Left colon (tissue), 1 donor: ENCODE measurements around a stretch of chr7.

- PRO-cap, result bidirectional peak, plus-strand start at chr7:131110038, minus-strand start at chr7:131109967
Measured at GRCh38 chr7:131109535-131110285, 218.0 kb upstream of the MKLN1 start.

DNA sequence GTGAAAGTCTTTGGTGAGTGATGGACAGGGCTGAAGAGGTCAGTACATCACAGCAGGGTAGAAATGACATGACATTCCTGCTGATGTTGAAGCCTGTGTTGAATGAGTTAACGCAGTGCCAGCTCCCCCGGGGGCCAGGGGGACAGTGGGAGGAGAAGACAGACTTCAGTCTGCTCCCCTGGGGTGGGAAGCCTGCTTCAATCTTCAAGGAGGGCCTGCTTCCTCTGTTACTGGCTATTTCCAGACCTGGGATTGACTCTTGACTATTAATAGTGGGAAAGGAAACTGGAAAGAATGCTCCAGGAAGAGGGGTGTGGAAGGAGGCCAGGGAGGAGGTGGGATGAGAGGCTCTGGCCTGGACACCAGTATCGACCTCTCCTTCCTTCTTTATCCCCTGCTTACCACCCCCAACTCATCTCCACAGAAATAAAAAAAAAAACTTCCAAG is 27.2 kb downstream of the PODXL start:
- PRO-cap, result no peak

DNA sequence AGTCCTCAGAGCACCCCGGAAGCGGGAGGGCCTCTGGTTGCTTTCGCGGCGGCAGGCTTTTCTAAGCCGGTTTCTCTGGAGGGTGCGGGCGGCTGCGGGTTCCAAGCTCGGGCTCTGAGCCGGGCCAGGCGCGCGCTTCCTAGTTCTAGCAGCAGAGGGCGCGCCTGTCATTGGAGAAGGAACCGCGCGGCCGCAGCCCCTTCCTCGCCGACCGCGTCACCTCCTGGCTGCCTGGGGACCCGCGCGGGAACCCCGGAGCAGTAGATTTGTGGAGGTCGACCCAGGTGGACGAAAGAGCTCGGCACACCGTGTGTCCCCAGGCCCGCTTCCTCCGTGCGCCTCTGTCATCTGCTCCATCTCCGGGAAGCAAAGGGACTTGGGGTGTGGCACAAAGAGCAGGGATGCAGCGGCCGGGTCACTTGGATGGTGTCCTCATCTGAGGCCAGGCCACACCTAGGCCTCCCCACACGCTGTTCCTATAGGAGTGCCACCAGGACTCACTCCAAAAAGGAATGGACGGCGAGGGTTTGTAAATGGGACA is 389.0 kb upstream of the PODXL start:
- PRO-cap, result no peak

- PRO-cap, result unidirectional peak, plus-strand start at chr7:132376575; unidirectional peak, plus-strand start at chr7:132376631
Measured at GRCh38 chr7:132376368-132376892, 199.8 kb downstream of the PLXNA4 start.

GRCh38 chr7:132402491-132403413 is 173.5 kb downstream of the PLXNA4 start:
- PRO-cap, result no peak

- PRO-cap, result no peak
Measured at GRCh38 chr7:132410255-132410733, 166.0 kb downstream of the PLXNA4 start.

GRCh38 chr7:132486171-132486695 is 90.0 kb downstream of the PLXNA4 start:
- PRO-cap, result no peak

DNA sequence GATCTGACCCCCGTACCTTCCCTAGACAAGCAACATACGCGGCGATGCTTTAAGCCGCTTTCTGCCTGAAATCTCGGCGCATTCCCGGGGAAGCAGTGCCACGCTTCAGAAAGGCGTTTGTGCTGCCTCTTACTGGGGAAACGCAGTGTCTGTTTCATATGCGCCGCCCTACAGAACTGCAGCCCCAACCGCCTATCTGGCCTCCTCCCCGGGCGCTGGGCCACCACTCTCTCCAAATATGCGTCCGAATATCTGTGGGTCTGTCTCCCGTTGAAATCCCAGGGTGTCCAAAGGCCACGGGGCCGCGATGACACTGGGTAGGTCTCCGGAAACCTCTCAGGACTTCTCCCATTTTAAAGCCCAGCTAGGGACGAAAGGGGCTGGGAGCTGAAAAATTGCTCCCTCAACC is 587 bp downstream of the PLXNA4 start:
- PRO-cap, result no peak

GRCh38 chr7:132734069-132734325 is 157.7 kb upstream of the PLXNA4 start:
- PRO-cap, result no peak

GRCh38 chr7:133501844-133502213 is 249.0 kb downstream of the EXOC4 start:
- PRO-cap, result no peak

DNA sequence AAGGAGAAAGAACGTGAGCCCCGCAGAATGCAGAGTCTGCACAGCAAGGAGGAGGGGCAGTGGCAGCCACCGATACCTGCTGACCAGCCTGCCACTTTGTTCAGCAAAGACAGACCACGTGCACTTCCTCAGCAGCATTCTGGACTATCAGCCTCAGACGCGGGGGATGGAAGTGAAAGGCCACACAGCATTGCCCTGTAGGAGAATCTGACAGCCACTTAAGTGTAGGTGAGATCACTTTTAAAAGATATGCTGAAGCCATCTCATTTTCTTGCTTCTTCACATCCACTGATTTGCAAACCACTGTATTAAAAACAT is 7.2 kb downstream of the AKR1B1 start:
- PRO-cap, result unidirectional peak, plus-strand start at position 156 of the sequence

- PRO-cap, result no peak
Measured at GRCh38 chr7:134693107-134693709, 46.6 kb downstream of the BPGM start.

DNA sequence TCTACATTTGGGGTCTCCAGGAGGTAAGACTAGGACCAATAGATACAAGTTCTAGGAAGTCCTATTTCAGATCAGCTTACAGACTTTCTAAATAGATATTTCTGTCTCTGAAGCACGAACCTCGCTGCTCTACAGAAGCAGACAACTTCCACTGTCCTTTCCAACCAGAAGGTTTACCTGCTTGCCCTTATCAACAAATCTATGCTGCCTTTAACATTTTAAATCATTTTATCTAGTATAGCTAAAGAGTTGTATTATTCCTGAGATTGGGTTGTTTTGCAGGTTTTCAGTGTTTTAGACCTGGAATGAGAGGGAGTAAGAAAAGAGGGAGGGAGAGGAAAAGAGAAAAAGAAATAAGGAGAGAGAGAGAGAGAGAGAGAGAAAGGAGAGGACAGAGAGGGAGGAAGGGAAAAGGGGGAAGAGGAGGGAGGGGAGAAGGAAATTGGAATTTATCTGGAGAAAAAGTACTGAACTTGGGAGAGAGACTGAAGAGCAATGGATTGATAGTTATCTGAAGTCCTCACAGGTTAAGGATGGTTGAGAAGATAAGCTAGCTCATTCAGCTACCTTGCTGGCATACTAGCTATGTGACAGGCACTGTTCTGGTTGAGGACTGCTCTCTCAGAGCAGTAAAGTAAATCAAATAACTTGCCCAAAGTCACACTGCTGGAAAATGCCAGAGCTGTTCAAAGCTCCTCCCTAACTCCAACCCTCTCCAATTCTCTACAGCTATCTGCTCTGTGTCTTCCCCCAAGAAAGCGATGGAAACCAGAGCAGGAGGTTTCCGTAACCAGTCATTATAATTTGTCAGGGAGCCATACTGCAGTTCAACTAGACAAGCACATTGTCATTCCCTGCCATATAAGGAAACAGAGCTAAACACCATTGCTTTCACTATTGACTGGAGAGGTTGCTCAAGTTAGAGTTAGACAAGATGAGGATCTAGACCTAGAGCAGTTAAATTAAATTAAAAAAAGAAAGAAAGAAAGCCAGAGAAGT is 10.6 kb downstream of the CALD1 start:
- PRO-cap, result no peak

- PRO-cap, result no peak
Measured at GRCh38 chr7:134811927-134812334, 32.5 kb downstream of the CALD1 start.

DNA sequence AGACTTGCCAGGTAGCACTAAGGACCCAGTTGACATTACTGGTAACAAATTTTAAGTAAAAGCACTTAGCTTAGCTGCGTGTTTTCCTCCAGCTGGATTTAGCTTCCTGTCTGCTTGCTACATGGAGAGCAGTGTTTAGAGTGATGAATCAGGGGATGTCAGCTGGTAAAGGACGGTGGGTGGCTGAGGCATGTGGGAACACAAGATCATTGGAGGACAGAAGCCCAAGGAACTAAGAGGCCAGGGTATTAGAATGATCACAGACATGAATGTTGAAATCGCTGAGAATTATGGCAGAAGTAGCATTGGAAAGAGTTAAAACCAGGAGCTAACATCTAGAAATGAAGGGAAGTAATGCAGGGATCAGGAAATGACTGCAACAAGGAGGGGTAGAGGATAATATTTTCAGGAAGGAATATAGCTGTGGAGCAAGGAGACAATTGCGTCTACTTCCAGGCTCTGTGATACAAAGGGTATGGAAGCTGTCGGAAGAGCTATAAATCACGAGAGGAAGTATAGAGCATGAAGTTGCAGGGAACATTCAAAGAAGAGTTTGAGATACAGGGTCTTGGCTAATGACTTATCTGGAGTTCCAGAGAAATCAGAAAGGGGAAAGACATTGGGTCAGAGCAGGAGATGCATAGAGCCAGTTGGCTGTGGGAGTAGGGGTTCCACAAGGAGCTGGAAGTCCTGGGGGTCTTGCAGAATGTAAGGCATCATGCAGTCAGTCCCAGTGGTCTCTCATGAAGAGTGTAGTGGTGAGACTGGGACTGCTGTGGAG is 34.5 kb downstream of the CALD1 start:
- PRO-cap, result no peak

DNA sequence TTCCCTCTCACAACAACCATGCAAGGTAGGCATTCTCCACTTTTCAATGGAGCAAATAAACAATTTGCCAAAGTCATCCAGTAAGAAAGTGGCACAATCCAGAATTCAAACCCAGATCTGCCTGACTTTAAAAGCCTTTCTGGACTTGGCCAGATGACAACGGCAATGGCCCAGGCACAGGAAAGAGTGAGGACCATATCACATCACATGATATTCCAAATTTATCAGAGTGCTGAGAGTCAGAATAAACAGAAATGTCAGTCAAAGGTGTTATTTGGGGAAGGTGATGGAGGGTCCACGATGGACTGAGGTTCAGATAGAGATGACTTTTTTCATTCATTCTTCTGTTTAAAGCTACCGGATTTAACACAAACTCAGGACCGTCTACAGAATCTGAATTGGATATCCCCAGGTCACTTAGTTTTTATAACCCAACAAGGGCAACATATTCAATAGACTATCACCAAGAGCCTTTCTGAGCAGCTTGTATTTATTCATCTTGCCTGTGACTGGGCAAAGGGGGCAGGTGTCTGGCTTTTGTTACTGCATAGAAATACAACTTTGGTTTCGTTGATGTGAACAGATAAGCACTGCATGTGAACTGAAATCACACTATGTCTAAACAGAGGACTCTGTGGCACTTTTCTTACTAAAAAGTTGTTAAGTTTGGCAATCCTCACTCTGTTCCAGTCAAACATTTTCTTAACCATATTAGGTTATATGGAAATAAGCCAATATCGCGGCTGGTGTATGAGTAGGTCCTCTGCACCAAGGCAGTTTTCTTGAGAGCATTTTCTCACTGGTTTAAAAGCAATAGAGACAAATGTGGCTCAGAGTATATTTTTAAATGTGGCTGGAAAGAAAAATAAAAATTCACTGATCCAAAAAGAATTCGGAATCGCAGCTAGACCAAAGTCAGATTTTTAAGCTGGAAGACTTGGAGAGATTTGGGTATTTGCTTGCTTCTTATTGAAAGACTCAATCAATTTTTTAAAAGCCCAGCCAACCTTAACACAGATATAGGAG is 48.3 kb downstream of the CALD1 start:
- PRO-cap, result no peak

- PRO-cap, result no peak
Measured at GRCh38 chr7:134836501-134837121, 57.2 kb downstream of the CALD1 start.

DNA sequence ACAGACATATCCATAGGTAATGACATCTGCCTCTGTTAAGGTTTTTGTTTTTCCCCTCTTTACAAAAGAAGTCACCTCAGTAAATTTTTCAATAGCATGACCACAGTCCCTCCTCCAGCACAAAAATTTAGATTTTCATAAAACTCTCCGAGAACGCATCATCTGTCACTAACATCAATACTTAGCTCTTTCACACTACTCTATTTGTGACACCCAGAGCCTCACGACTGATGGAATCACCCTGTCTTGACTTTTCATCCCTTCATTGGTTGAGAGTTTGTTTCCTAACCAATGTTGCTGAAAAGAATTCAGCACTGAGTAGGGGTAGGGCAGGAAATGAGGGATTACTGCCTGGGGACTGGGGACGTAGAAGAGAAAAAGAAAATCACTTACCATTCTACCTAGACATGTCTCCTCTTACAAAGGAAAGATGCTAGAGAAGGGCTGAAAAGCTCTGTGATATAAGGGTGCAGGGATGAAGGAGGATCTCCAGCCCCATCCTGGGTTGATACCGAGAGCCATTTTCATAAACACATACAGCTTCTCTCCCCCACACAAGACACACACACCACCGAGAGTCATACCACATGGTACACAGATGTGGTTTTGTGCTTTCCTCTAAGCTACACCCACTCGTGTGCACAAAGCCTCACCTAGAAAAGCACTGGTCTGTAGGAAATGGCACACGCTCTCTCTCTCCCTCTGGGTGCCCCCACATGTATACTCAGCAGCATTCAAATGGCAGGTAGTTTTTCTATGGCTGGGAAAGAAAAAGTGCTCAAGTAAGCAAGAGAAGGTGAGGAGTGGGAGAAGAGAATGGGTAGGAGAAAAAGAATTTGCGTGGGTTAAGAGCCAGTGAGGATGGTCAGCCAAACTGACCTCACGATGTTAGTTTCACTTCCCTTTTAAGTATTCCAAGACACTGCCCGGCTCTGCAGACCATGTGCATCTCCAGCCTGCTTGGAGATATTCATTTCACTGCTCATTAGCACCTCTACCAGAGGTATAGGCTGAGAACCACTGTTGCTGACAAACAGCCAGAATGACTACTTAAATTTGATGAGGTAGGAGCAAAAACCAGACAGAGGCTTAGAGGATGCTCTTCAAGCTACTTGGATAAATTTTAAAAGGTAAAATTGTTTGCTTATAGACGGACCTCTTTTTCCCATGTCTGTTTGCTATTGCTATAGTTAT is 85.8 kb downstream of the CALD1 start:
- PRO-cap, result no peak

DNA sequence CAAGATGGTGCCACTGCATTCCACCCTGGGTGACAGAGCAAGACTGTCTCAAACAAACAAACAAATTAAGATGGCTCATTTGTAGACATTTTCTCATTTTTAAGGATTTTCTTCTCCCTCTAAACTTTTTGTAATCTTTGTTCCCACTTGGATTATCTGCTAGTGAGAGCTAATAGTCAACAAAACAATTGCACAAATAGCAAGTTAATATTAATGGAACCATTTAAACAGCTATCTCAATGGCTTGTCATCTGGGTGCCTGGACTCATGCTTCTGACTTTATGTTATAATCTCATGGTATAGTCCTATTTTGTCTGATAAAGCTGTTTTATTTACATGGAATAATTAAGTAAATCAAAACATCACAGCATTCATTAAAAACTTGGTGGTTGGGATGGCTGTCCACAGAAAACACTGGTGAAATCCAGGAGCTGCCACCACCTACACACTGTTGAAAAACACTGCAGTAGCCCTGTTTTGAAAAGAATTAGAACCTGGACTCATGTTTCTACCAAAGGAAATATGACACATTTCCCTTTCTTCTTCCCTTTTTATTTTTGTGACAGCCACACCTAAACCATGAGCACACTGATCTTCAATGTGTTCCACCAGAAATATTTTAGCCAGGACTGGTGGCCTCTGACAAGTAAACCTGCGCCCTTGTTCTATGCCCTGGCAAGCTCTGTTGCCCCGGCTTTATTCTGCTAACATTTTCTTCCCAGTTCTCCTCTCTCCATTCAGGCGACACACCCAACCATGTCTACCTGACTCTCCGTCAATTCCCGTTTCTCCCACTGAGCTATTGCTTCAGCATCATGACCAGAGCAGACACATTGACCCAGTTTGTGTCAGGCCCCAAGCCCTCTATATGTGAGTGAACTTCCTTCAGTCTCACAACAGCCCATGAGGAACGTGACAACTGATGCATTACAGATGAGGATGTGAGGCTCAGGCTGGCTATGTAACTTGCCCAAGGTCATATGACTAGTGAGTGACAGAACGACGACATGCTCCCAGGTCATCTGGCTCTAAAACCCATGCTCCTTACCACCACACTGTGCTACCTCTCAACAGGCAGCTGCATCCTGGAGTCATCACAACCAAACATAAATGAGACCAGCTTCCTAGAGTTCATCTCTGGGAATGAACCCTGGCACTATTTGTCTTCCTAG is 3.3 kb downstream of the TMEM140 start:
- PRO-cap, result unidirectional peak, minus-strand start at position 868 of the sequence

DNA sequence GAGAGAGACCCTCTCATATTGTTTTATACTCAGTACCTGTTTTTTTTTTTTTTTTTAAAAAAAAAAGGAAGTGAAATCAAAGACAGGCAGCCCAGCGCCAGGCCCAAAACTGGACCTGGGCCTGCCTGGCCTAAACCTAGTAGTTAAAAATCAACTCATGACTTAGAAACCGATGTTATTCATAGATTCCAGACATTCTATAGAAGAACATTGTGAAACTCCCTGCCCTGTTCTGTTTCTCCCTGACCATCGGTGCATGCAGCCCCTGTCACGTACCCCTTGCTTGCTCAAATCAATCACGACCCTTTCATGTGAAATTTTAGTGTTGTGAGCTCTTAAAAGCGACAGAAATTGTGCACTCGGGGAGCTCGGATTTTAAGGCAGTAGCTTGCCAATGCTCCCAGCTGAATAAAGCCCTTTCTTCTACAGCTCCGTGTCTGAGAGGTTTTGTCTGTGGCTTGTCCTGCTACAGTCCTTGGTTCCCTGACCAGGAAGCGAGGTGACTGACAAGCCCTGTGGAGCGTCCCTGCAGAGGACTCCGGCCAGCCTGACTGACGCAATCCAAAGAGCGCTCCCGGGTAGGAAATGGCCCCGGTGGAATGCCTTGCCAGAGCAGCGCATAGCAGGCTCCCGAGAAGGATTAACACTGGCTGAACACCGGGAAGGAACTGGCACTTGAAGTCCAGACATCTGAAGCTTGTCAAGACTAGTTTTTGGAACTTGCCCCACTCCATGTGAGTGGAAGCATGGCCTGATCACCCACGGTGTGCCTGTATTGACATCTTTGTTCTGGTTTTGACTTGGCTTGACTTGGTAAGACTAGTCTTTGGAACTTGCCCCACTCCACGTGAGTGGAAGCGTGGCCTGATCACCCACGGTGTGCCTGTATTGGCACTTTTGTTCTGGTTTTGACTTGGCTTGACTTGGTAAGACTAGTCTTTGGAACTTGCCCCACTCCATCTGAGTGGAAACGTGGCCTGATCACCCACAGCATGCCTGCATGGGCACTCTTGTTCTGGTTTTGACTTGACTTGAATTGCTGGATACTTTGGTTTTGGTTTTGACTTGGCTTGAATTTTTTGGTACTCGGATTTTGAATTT is 1.1 kb upstream of the CYREN start:
- PRO-cap, result no peak